ENCODE measurements around a stretch of chr16.

DNA sequence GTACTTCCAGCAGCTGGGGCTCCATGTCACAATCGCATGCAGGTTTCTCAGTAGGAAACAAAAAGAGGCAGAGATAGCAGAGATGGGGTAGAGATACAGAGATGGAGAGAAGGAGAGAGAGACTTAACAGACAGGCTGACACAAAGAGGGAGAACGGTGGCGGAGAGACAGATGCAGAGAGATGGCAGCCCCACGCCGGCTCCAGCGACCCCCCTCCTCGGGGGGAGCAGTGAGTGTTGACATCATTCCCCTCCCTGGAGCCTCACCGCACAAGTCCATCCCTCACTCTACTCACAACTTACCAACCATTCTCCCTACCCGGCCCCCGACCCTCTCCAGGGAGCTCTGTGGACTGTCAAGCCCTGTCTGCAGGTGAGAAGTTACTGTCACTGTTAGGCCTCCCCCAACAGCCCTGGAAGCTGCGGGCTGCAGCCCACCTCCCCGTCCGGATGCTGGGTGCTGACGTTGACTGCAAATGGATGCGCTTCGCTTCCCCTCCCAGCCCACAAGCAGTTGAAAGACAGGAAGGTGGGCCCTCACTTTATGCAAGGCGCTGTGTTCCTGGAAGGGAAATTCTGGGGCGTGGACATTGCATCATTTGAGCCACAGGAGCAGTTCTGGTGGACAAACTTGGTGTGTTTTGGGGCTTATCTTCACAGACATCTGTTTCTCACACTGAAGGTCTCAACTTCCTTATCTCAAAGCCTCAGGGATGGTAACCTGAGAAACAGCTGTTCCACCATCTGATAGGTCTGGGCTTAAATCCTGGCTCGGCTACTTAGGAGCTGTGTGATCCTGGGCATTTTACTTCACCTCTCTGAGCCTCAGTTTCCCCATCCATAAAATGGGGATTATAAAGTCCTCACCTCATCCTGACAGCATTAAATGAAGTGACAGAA is 4.9 kb upstream of the DRC7 start:
- PRO-cap, 5 experiments: no peak in any of the 5 experiments
- RAMPAGE, long total RNA, 2 experiments: no peak in any of the 2 experiments
- RRBS: 33% methylated on average over 1 of the region's 19 CpGs

DNA sequence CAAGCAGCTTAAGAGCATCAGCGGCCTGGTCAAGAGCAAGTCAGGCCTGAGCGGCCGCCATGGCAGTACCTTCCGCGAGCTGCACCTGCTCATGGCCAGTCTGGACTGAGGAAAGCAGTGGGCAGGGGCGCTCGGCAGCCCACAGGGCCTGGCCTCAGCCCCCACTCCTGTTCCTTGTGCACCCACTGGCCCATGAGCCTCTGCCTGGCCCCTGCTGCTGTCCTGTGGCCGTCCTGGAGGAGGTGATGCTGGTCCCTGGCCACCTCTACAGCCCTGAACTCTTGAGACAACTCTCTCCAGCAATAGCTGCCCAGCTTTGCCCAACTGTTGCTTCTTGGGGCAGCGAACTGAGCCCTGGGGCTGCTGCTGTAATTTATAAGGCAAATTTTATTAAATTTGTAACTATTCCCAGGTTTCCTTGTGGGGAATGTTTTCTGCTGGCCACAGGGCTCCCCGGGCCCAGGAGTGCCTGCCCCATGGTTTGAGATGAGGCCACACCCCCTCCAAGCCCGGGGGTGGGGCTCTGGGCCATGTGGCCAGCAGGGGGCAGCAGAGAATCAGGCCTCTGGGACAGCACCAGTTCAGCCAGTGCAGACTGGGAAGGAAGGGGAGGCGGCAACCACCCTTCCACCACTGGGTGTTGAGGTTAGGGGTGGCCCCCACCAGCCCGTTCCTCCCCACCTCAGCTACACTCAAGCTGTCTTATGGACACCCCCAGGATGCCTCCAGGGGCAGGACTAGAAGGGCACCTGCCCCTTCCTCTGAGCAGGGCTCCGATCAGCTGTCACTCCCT is 21.5 kb downstream of the KATNB1 start:
- PRO-cap, 5 experiments: peak in 3 of 5 experiments; most common plus-strand start position 593 of the sequence (in 3)
- RAMPAGE, long total RNA, 2 experiments: no peak in any of the 2 experiments
- RRBS: 3% methylated on average over 2 of the region's 14 CpGs

- PRO-cap, 5 experiments: no peak in any of the 5 experiments
- RAMPAGE, long total RNA, 2 experiments: no peak in any of the 2 experiments
- RRBS: no CpG with 5 or more reads among the region's 4 CpGs
Measured at GRCh38 chr16:57776610-57777197, 25.6 kb downstream of the KIFC3 start.

GRCh38 chr16:57800149-57800926 is 2.0 kb downstream of the KIFC3 start:
- PRO-cap, 5 experiments: no peak in any of the 5 experiments
- RAMPAGE, long total RNA, 2 experiments: no peak in any of the 2 experiments
- RRBS: no CpG with 5 or more reads among the region's 11 CpGs

DNA sequence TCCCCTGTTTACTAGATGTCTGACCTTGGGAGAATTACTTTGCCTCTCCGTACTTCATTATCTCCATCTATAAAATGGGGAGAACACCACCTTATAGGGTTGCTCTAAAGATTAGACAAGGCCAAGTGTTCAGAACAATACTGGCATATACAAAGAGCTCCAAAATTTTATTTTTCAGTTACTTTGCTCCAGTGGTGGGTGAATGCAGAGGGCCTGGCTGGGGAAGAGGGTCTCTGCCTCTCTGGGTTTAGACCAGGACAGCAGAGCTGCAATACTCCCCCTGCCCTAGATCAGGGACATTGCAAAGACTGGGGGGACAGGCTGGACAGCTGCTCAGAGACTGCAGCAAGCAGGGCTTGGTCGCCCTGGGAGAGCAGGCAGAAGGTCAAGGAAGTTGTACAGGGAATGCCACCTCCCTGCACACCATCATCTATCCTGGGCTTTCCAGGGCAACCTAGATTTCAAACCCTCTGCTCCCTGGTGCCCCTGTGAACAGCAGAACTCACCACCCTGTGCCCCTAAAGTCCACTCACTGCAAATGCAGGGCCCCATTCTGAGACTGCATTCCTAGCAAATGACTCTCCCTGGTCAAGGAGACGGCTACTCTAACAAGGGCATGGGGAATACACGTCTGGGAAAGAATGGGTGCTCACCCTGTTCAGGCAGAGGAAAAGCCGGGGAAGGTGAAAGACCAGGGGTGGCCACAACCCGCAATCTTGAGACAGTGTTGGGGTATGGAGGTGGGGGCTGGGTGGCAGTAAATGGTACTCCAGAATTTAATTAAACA is 1.2 kb downstream of the KIFC3 start:
- PRO-cap, 5 experiments: no peak in any of the 5 experiments
- RAMPAGE, long total RNA, 2 experiments: no peak in any of the 2 experiments
- RRBS: no CpG with 5 or more reads among the region's 6 CpGs

DNA sequence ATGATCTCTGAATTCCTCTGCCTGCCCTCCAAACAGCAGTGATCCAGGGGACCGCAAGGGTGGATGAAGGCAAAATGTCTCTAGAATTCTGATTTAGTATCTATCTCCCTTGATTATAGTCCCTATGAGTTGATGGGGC is 1.4 kb upstream of the KIFC3 start:
- PRO-cap, 5 experiments: no peak in any of the 5 experiments
- RAMPAGE, long total RNA, 2 experiments: no peak in any of the 2 experiments
- RRBS: no CpG with 5 or more reads among the region's 1 CpG

- PRO-cap, 5 experiments: no peak in any of the 5 experiments
- RAMPAGE, long total RNA, 2 experiments: no peak in any of the 2 experiments
- RRBS: no CpG with 5 or more reads among the region's 7 CpGs
Measured at GRCh38 chr16:57805246-57805681, 3.0 kb upstream of the KIFC3 start.

- PRO-cap, 5 experiments: peak in 1 of 5 experiments; most common plus-strand start chr16:57985142 (in 1)
- RAMPAGE, long total RNA, 2 experiments: no peak in any of the 2 experiments
- RRBS: 13% methylated on average over 5 of the region's 95 CpGs
Measured at GRCh38 chr16:57984588-57985829, 8.7 kb downstream of the TEPP start.

DNA sequence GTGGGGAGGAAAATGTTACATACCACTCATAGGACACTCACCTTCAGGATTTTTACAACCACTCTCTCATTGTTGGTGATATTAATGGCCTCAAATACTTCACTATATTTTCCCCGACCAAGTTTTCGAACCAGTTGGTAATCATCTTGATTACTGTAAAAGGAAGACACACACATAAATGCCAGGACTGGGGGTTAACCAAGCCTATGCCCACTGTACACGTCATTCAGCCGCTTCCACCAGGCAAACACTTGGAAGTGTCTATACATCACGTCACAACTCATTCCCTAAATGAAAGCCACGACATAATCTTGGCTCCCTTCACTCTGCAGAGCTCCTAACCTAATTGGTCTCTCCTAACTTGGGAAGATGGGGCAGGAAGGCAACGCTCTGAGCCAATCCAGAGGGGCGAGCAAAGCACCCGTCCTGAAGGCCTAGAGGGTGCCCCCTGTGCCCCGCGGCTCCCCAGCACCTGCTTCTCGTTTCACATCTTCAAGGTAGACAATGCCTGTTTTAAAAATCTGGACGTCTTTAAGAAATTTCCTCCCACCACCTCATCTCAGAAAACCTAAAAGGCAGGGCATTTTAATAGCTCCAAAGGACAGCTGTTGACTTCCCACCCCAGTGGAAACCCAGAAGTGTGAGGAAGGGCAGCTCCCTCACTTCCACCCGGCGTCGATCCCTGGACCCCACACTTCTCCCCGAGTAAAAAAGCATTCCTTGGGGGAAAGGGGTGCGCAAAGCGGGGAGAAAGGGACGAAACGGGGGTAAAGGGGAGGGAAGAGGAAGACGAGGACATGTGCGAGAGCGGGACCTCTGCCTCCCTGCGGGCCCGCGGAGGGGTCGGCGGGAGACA is 986 bp downstream of the CSNK2A2 start:
- PRO-cap, 5 experiments: no peak in any of the 5 experiments
- RAMPAGE, long total RNA, 2 experiments: no peak in any of the 2 experiments
- RRBS: no CpG with 5 or more reads among the region's 29 CpGs

DNA sequence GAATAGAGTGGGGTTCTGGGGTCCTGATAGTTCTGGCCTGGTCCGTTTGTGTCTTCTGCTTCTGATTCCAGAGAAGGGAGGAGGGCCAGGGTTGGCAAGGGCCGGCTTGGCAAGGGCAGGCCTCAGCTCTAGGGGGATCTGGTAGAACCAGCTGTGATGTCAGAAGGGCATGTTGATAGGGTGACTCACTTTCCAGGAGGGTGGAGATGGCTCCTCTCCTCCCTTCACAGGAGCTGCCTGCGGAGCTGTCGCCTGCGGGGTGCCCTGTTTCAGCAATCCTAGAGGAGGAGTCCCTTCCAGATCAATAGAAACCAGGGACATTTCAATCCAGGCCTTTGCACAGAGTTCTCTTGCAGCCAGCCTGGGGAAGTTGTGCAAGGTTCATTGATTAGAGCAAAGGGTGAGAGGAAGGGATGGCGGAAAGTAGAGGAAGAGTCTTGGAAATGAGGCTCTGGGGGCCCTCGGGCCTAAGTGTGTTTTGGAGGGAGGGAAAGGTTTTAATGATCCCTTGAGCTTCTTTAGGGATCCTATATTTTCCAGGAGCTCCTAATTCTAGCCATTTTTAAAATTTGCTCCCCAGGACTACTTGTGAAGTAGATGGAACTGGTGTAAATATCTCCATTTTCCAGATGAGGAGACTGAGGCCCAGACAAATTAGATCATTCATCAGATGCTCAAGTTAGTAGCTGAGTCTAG is 24.7 kb upstream of the CSNK2A2 start:
- PRO-cap, 5 experiments: peak in 3 of 5 experiments; most common plus-strand start position 396 of the sequence (in 3); most common minus-strand start position 140 of the sequence (in 2)
- RAMPAGE, long total RNA, 2 experiments: no peak in any of the 2 experiments
- RRBS: no CpG with 5 or more reads among the region's 7 CpGs

- PRO-cap, 5 experiments: no peak in any of the 5 experiments
- RAMPAGE, long total RNA, 2 experiments: no peak in any of the 2 experiments
- RRBS: no CpG with 5 or more reads among the region's 4 CpGs
Measured at GRCh38 chr16:58424326-58424638, 32.0 kb downstream of the GINS3 start.

DNA sequence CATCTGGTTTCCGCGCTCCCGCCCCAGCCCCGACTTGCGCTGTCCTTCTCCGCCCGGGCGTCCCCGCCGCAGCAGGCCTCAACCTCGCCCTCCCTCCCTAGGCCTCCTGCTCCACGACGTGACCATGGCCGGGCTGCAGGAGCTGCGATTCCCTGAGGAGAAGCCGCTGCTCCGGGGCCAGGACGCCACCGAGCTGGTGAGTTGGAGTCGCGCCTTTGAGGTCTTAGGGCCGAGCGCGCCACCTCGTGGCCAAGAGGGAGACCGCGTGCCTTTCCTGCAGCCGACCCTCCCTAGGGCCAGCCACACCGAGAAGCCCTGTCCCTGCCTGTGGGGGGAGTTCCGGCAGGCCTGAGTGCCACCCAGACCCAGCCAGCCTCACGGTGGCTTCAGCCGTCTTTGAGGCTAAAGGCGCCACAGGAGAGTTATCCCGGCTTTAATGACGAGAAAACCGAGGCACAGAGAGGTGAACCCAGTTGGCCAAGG is 12.2 kb upstream of the NDRG4 start:
- PRO-cap, 5 experiments: no peak in any of the 5 experiments
- RAMPAGE, long total RNA, 2 experiments: no peak in any of the 2 experiments
- RRBS: 5% methylated on average over 14 of the region's 36 CpGs

DNA sequence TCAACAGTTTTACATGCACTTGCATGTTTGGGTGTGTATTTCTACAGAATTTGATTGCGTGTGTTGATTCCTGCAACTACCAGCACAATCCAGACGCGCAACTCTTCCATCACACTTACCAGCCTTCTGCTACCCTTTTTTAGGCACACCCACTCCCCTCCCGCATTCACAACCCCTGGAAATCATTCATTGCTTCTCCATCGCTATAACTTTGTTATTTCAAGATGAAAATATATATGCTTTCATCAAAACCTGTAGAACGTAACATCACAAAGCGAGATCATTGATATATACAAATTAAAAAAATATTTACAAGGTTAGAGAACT is 590.7 kb downstream of the CDH8 start:
- PRO-cap, 5 experiments: no peak in any of the 5 experiments
- RAMPAGE, long total RNA, 2 experiments: no peak in any of the 2 experiments
- RRBS: no CpG with 5 or more reads among the region's 7 CpGs

DNA sequence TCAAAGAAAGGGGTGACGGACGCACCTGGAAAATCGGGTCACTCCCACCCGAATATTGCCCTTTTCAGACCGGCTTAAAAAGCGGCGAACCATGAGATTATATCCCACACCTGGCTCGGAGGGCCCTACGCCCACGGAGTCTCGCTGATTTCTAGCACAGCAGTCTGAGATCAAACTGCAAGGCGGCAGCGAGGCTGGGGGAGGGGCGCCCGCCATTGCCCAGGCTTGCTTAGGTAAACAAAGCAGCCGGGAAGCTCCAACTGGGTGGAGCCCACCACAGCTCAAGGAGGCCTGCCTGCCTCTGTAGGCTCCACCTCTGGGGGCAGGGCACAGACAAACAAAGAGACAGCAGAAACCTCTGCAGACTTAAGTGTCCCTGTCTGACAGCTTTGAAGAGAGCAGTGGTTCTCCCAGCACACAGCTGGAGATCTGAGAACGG is 234.5 kb downstream of the CDH8 start:
- PRO-cap, 5 experiments: no peak in any of the 5 experiments
- RAMPAGE, long total RNA, 2 experiments: no peak in any of the 2 experiments
- RRBS: no CpG with 5 or more reads among the region's 17 CpGs

DNA sequence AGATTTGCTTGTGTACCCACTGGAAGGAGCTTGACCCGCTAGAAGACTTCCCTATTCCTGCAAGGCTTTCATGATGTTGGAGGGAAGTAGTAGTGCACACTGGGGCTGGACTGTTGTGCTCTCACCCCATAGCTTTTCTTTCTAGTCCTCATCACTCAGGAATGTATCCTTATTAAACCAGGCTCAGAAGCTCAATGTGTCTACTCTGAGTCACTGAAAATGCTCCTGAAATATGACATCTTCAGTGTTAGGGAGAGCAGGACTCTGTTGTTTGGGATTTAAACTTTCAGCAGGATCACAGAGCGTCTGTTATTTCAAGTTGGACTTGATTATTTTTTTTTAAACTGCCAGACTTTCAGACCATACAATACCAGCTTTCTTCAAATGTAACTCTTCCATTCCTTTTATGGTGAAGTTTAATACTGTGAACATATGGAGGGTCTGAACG is 257.6 kb downstream of the CDH11 start:
- PRO-cap, 5 experiments: no peak in any of the 5 experiments
- RAMPAGE, long total RNA, 2 experiments: no peak in any of the 2 experiments
- RRBS: no CpG with 5 or more reads among the region's 3 CpGs

- PRO-cap, 5 experiments: no peak in any of the 5 experiments
- RAMPAGE, long total RNA, 2 experiments: no peak in any of the 2 experiments
- RRBS: no CpG with 5 or more reads among the region's 4 CpGs
Measured at GRCh38 chr16:64992867-64993293, 129.0 kb downstream of the CDH11 start.

DNA sequence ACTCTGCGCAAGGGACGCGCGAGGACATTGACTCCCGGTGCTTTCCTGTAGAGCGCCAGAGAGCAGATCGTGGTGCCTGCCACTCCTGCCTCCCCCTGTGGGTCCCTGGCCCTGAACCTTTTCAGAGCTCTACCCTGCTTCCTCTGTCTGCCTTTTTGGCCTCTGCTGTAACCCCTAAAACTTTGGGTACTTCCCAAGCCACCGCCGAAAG is 2.0 kb upstream of the CDH11 start:
- PRO-cap, 5 experiments: no peak in any of the 5 experiments
- RAMPAGE, long total RNA, 2 experiments: no peak in any of the 2 experiments
- RRBS: no CpG with 5 or more reads among the region's 9 CpGs

GRCh38 chr16:65176507-65177188 is 54.8 kb upstream of the CDH11 start:
- PRO-cap, 5 experiments: no peak in any of the 5 experiments
- RAMPAGE, long total RNA, 2 experiments: no peak in any of the 2 experiments
- RRBS: no CpG with 5 or more reads among the region's 10 CpGs

GRCh38 chr16:65945738-65945902 is 420.9 kb upstream of the CDH5 start:
- PRO-cap, 5 experiments: peak in 2 of 5 experiments; most common plus-strand start chr16:65945850 (in 2)
- RAMPAGE, long total RNA, 2 experiments: no peak in any of the 2 experiments

DNA sequence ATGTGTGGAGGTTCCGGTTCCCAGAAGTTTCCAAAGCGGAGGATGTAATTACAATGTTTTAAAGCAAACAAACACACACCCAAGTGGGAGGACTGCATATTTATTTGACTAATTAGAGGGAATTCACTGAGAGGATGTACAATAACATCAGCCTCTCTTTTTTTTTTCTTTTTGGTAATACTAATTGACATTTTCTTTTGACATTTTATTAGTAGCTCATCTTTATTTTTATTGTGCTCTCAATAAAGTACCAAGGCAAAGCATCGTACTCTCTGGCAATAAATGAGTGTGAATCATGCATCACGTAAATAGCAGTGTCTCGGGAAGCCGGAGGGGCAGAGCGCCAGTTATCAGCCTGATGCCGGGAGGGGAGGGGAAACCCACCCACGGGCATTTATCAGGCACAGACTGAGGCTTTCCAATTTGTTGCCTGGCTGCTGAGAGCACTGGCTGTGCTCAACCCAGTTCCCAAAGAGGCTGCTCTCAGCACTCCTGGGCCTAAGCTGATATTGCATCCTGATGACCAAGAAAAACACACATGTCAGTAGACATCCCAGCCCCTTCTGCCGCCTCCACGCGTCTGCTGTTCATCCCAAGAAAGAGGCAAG is 118.4 kb upstream of the CDH5 start:
- PRO-cap, 5 experiments: no peak in any of the 5 experiments
- RAMPAGE, long total RNA, 2 experiments: no peak in any of the 2 experiments
- RRBS: no CpG with 5 or more reads among the region's 12 CpGs